Temporal lobe (tissue), 2 donors: ENCODE data around the genes IFNGR1, PBOV1 and NHSL1.

GRCh38 chr6:137043746-137044828, 678 bp downstream of the IL20RA start:
- RAMPAGE, long total RNA: no peak

- RAMPAGE, long total RNA: start-site peak on the minus strand at chr6:137219346-137219415, 953 and 198 reads in 2 replicates
These were observed at the start of gene IFNGR1 for GRCh38 chr6:137219278-137219949. Gene IFNGR1 (minus strand): TSS chr6:137219385.

DNA sequence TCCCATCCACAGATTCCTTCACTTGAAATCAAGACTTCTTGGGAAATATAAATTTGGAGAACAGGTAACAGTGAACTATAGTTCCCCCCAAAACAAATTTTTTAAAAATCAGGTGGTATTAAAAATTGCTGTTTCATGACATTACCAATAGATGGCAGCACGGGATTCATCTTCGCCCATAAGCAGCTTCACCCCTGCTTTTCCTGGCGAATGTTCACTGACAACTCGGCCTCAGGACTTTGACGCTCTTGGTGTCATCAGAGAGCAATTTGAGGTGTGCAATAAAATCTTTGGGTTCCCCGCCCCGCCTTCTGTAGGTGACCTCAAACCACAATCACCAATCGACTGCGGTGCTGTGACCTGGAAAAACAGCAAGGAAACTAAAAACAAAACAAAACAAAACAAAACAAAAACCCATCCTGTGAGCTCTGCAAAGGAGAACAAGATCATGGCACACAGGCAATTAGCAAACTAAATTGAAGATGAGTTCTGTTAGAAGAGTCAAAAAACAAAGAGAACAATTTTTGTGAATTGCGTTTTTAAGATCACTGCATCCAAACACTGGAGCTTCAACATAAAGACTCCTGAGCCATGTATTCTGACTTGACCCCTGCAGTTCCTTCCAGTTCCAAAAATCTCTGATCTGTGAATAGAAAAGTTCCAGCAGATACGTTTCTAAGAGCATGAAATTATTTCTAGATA, 159.0 kb upstream of the TNFAIP3 start:
- RAMPAGE, long total RNA: no peak

GRCh38 chr6:137881999-137883077, 15.3 kb downstream of the TNFAIP3 start:
- RAMPAGE, long total RNA: no peak

- RAMPAGE, long total RNA: no peak
These were observed 20.9 kb downstream of the PERP start for GRCh38 chr6:138086196-138086904.

DNA sequence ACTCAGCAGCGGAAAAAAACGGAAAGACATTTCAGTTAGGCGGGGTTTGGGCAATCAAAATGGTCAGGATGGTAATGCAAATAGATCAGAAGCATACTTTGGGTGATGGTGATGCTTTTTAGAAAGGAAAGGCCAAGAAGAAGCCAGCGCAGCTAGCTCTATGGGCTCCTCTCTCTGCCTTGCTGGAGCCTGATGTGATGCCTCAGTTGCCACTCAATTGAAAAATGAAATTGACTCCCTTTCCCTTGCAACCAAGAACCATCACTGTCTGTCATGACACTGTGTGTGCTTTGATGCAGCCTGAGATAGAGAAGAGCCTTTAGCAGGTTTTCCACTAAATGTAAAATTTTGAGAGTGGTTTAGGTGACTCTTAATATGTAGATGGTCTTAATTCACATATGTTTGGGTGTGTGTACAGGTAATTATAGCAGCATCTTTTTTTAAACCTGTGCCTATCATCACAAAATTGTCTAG, 1.1 kb downstream of the ARFGEF3 start:
- RAMPAGE, long total RNA: no peak

GRCh38 chr6:138218201-138218834, at the start of gene PBOV1:
Gene PBOV1 (minus strand): TSS chr6:138218491.
- RAMPAGE, long total RNA: no peak

GRCh38 chr6:138262488-138263341, 44.4 kb upstream of the PBOV1 start:
- RAMPAGE, long total RNA: no peak

DNA sequence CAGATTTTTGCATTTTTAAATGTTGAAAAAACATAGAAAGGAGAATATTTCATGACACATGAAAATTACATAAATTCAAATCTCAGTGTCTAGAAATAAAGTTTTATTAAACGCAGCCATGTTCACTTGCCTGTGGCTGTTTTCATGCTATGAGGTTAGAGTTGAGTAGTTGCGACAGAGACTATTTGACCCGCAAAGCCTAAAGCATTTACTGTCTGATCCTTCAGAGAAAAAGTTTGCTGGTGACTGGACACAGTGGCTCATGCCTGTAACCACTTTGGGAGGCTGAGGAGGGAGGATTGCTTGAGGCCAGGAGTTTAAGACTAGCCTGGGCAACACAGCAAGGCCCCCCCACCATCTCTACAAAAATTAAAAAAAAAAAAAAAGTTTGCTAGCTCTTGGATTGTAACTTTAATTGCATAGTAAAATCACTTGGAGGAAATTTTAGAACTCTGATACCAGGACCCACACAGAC, 9.2 kb downstream of the SMIM28 start:
- RAMPAGE, long total RNA: no peak

- RAMPAGE, long total RNA: no peak
These were observed 2.4 kb downstream of the HEBP2 start for GRCh38 chr6:138406458-138406772.

GRCh38 chr6:138430130-138431347, 26.5 kb downstream of the HEBP2 start:
- RAMPAGE, long total RNA: no peak

DNA sequence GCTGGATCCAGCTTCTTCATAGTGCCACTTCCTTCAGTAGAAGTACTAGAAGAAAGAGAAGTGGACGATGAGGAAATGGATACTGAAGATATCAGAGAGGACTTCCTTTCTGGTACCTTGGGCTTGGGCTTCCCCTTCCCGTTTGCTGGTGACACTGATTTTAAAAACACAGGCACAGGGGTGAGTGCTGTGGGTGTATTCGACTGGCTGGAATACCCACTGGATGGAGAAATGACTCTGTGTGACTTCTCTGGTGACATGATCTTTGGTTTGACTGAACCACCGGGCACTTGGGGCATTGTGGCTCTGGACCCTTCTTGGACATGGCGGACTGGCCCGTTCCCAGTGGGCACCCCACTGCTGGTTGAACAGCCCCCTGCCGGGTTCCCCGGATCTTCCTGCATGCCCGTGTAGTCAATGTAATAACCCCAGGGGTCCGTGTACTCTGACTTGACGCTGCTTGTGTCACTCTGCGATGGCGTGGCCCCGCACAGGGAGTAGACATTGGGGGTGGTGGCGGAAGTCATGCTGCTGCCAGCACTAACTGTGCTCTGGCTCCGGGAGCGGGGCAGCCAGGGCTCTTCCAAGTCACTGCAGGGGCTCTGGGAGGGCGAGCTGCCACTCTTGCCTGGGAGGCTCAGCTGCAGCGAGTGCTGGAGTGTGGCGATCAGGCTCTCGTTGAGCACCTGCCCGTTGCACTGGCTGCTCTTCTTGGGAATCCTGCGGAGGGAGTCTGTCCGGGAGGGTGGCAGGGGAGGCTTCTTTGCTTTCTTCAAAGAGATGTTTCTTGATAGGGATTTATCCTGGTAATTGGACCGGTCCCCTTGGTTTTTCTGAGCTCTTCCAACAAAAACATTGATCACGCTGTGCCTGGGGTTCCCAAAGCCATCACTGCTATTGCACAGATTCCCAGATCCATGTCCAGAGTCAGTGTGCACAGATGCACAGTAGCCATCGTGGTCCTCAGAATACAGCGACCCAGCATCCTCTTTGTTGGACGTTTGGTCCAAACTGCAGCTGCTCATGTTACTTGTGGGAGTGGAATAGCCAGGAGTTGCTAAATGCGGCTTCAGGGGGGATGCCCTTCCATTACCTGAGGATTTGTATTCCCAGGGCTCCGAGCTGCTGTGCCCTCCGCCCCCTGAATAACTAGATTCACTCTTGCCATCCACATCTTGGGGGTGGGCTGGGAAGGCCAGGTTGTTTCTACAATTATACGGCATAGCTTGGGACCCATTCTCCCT, 28.0 kb downstream of the HEBP2 start:
- RAMPAGE, long total RNA: no peak

- RAMPAGE, long total RNA: no peak
These were observed at the start of gene NHSL1 for GRCh38 chr6:138499180-138499806. Gene NHSL1 (minus strand): TSS chr6:138499494.

GRCh38 chr6:138503964-138504626, 4.8 kb upstream of the NHSL1 start:
- RAMPAGE, long total RNA: no peak

DNA sequence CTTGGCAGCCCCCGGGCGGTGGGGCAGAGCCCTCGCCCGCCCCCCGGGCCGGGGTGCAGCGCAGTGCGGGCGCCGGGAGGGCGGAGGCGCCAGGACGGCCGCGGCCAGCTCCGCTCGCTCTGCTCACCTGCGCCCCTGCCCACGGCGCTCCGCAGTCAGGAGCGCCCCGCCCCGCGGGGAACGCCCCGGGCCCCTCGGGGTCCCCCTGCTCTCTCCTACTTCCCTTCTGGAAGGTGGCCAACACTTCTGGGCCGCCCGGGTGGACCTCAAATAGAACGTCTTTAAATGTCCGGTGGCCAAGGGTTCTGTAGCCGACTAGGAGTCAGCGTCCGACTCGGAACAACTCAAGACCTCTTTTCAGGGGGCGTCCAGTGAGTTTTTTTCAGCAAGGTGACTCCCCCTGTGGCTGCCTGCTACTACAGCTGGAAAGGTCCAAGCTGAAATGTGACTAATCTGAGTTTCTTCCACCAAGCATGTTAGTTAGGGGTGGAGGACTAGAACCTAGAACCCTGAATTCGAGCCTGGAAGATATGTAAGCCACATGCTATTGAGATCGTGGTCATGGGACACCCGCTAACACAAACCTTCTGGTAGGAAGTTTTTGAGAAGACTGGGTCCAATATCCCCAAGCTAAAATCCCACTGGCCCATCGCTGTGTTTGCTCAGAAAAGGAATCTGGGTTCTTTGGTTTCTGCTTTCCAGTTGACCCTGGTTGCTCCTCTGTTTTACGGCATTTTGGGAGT, 80.0 kb upstream of the CCDC28A start:
- RAMPAGE, long total RNA: no peak

DNA sequence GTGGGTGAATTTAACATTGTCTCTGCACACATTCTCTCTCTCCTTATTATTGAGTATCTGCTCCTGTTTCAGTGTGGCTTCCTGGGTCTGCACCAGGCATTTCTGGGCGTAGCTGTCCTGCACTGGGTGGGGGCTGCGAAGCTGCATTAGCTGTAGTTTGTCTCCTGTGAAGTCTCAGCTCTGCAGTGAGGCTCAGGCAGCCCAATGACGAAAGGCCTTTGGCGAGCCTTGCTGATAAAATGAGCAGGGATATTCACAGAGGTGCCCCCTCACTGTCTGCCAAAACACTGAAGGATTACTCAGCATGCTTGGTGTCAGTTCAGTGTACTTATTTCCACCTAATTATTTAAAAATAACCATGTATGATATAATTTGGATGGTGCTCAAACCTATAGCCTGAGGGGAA, 73.5 kb downstream of the ECT2L start:
- RAMPAGE, long total RNA: no peak

GRCh38 chr6:138941188-138941746, 46.8 kb downstream of the REPS1 start:
- RAMPAGE, long total RNA: no peak

- RAMPAGE, long total RNA: no peak
These were observed 1.3 kb downstream of the ABRACL start for GRCh38 chr6:139029833-139030280.

DNA sequence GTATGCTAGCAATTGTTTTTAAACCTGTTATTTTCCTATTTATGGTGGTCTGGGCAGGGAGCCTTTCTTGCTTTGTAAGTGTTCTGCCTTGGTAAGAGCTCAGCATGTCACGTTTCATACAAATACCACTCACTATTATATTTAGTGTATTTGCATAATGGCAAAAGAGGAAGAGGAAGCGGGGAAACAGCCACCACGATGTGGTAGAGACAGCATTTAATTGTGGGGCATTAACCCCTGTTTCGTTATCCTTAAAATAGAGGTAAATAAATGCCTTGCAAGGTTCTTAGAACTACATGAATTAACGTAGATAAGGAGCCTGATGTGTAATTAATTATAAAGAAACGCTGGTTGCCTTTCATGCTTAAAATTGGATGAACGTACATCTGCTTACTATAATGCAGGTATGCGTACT, 2.0 kb downstream of the ABRACL start:
- RAMPAGE, long total RNA: no peak

DNA sequence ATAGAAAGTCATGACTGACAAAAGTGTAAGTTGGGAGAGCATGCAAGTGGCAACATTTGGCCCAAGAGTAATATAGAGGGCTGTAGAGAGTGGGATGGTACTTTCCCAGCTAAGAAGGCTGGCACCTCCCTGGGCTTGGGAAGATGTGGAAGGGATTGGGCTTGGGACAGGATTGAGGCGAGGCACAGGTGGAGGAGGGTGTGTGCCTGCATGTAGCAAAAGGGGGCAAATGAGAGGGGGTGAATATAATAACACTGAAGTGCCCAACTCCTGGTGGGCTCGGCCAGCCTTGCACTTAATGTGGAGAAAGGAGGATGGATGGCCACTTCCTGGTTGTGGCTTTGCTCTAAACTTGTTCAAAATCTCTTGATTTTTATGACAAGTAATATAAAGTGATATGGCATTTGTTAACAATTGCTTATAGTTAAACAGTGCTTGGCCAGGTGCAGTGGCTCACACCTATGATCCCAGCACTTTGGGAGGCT, 22.8 kb downstream of the HECA start:
- RAMPAGE, long total RNA: no peak